HTR-8/SVneo (cell line): Measurements from ENCODE around the genes COMMD2 and P2RY12.

GRCh38 chr3:149703005-149703404 lies 45.2 kb upstream of the WWTR1 start:
- RRBS: no CpG with 5 or more reads among the region's 2 CpGs

GRCh38 chr3:149751796-149753080 lies at the start of gene COMMD2:
Gene COMMD2, minus strand, starts transcription at chr3:149752489.
- RRBS: no CpG with 5 or more reads among the region's 54 CpGs

GRCh38 chr3:149781344-149781617 lies 11.1 kb downstream of the ANKUB1 start:
- RRBS: no CpG with 5 or more reads among the region's 3 CpGs

DNA sequence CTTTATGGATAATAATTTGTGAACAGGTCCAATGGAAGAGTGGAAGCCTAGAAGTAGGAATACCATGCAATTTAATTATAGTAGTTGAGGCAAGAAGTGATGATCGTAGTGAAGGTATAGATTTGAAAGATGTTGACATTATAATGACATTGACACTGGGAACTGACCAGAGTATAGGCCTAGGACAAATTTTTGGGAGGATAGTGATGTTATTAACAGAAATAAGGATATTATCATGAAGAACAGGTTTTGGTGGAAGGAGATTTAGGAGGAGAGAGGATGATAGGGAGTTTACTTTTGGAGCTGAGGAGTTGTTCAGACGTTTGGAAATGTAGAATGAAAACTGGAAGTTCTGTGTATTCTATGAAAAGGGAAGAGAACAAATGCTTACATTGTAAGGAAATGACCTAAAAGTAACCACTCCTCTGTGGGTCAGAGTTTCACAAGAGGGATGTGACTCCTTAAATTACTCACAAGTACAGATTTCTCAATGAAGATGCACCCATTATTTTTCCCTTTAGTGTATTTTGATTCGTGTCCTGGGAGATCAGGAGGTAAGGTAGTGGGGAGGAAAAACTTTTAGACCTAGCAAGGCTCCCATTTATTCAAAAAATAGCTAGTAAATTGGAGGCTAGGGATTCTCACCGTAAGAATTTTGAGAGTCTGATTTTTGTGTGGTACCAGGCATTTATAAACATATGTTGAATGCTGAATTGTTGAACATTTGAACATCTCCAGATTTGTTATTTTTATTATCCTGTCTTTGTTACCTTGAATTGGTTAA lies 3.9 kb downstream of the RNF13 start:
- RRBS: no CpG with 5 or more reads among the region's 4 CpGs

GRCh38 chr3:149972011-149972380 lies 1.3 kb upstream of the PFN2 start:
- RRBS: no CpG with 5 or more reads among the region's 6 CpGs

- RRBS: no CpG with 5 or more reads among the region's 3 CpGs
Measured at GRCh38 chr3:150039048-150039265, 68.3 kb upstream of the PFN2 start.

GRCh38 chr3:150061058-150061850 lies 90.6 kb upstream of the PFN2 start:
- RRBS: no CpG with 5 or more reads among the region's 6 CpGs

GRCh38 chr3:150349522-150350139 lies 58.5 kb upstream of the TSC22D2 start:
- RRBS: 95% methylated on average over 3 of the region's 6 CpGs

DNA sequence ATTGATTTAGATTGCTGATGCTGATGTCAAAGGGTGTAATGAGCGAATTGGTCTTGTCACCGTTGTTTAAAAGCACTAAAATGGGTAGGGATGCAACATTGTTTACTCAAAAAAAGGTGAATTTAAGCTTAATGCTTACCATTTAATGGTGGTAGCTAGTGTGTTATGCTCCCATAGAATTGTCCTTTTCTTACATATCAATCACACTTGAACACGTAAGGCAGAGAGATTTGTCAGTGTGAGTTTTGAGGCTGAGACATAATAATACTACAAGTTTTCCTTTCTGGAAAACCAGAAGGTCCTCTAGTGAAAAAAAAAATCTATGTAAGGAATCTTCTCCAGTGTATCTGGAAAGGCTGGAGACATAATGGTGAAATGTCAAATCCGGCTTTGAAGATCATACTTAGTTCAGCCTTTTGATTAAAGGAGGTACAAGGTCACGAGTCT lies 3.4 kb downstream of the TSC22D2 start:
- RRBS: no CpG with 5 or more reads among the region's 5 CpGs

DNA sequence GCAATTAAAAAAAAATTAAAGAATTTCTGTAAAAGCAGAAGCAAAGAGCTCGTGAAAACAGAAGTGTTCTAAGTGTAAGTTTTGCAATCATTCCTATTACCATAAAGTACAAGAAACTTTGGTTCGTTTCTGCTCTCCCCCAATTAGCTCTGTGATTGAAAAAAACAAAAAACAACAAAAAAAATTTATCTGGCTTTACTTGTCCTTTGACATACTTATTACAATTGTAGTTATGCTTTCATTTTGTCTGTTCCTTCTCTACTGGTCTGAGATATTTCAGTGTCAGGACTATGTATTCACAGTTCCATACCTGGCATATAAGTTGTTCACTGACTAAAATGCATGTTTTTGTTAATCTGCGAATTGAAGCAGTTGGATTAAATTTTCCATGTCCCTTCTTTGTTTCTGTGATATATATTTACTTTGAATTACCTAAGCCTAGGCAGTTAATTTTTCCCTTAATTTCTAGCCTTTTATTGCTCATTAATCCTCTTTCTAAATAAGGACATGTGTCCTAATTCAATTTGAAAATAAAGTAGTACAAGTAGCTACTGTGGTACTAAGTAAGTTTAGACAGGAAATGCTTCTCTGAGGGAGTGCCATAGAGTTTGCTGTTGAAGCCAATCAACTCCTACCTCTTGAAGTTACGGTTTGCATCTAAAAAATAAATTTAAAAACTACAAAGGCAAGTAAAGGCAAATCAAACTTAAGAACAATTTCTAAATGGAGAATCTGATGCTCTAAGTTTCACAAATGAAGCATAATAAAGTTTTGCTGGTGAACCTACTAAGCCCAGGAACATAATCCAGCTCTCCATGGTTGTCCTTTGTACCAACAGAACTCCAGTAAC lies 5.0 kb downstream of the SERP1 start:
- RRBS: no CpG with 5 or more reads among the region's 4 CpGs

- RRBS: no CpG with 5 or more reads among the region's 1 CpG
Measured at GRCh38 chr3:150543902-150544724, 2.2 kb downstream of the SERP1 start.

DNA sequence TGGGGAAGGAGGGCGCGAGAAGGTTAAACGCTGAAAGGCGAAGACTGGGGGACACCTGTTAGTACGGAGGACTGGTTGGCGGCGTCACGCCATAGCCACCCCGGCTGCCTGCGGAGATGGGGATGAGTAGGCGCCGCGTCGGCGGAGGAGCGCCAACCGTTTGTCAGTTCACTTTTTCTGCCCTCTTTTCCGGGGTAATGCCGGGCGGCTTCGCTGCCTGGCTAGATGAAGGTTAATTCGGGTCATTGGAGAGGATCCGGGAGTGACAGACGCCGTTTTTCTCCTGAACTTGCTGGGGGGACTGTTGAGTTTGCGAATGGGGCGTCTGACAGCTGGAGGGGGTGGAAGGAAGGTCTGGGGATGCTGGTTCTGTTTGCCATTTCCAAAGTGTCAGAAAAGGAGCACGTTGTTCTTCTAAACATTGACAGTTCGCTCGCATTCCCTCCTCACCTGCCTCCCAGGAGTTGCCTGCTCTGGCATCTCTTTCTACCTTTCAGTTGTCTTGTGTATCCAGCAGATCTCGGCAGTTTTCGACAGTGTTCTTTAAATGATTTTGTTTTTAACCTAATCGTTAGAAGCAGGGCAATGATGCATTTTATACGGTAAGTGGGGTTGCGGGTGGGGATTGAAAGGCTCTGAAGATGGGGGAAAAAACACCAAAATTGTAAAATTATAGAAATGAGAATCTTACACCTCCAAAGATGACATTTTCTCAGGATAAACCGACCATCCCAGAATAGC lies 779 bp downstream of the SELENOT start:
- RRBS: 2% methylated on average over 11 of the region's 36 CpGs

GRCh38 chr3:150728923-150729127 lies 25.1 kb upstream of the ERICH6 start:
- RRBS: no CpG with 5 or more reads among the region's 1 CpG

DNA sequence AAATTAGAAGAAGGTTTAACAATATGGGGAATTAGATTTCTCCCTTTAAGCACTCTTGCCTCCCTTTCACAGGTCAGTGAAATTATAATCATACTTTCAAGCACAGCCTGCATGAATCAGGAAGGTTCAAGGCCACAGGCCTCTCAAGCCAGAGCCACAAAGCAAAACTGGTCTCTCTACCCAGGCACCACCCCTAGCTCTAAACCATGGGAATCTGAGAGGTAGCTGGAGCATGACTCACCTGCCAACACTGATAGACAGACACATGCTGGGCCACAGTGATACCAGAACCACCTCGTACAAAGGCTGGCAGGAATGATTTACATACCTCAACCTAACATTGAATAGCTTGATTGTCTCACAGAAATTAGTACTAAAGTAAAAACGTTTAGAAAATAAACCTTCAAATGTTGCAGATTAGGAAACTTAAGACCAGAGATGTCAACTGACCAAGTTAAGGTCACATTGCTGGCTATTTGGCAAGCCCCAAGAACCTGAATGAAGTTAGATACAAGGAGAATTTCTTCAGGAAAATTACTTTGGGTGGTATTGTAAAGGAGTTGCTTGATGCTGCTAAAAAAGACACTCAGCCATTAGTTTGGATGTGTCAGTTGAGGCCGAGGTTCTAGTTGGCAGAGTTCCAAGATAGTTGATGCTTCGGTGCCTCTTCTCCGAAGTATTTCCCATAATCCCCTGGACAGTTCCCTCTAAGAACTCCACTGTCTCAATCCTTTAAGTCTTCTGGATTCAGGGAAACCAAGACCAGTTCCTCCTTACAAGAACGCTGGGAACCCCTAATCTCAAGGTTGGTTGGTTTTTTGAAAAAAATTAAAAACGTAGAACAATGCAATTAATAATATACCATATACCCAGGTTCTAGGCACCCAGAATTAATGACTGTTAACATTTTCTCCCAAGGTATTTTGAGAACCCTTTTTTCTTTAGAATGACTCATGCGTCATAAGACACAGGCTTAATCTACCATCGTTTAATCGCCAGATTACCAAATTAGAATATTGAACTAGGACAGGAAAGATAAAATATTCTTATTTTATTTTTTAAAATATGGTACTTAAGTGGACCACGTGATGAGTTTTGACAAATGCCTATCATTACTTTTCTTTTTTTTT lies 24.3 kb downstream of the SIAH2 start:
- RRBS: no CpG with 5 or more reads among the region's 11 CpGs

- RRBS: no CpG with 5 or more reads among the region's 5 CpGs
Measured at GRCh38 chr3:150754791-150755513, 8.0 kb downstream of the SIAH2 start.

DNA sequence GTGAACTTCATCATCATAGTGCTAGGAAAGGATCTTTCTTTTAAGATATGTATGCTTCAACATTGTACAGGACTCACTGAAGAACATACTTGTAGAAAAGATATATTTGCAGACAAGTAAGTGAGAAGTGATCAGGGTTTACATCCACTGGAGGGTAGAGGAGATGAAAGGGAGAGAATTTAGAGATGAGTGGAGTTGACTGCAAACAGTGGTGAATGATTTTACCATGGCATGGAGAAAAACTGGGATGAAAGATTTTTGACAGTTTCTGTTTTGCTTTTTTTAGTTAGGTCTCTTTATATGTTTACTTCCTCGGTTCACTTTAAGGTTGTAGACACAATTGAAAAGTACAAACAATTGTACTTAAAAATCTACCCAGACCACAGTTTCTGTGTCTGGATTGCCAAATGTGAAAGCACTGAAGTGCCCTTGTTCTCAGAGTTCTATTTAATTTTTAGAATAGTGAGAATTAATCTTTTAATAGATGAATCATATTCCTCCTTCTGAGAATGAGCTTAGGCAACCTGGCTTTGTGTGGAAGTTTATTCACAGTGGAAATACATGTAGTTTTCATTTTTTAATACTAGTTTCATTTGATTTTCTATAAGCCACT lies 1.6 kb upstream of the GPR171 start:
- RRBS: no CpG with 5 or more reads among the region's 1 CpG

- RRBS: no CpG with 5 or more reads among the region's 7 CpGs
Measured at GRCh38 chr3:151384488-151385280, at the start of gene P2RY12. Gene P2RY12, minus strand, starts transcription at chr3:151384753.

- RRBS: no CpG with 5 or more reads among the region's 4 CpGs
Measured at GRCh38 chr3:151770834-151771398, 37.2 kb downstream of the AADACL2 start.

DNA sequence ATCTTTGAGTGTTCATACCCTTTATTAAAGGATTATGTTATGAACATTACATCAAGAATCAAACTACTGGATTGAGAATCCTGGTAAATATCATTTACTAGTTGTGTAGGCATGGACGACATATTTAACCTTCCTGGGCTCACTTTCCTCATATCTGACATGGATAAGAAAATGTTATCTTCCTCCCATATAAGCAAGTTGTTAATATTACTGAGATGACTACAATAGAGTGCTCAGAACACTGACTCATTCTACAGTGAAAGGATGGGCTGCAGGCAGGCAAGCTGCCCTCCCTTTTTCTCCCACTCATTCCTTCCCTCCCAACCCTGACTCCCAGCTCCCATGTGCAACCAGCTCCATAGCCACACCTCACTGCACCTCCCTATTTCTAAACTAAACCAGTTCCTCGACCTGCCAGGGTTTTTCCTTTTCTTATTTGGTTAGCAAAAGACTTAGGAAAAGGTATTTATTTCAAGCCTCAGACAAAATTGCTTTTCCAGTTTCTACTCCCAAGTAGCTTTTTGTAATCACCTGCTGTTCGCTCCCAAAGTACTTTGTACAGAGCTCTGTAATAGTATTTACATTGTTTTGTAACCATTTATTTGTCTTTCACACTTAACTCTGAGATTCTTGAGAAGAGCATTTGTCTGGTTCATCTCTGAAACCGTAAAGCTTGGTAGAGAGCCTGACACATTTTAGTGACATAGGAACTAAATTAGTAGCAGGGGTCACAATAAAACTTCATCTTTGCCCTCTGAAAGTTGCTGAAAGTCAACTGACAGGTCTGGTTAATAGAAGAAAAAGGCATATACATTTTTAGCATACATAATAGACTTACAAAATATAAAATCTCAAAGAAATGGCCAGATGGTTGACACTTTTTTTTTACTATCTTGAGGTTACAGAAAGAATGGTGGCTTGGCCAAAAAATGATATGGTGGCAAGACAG lies 2.2 kb downstream of the AADAC start:
- RRBS: no CpG with 5 or more reads among the region's 4 CpGs

DNA sequence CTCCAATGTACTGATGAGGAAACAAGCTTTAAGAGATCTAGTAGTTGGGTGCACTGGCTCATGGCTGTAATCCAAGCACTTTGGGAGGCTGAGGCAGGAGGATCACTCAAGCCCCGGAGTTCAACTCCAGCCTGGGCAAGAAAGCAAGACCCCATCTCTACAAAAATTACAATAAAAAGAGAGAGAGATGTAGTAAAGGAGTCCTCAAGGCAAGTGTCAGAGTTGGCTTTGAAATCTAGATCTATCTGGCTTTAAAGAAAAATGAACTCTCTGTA lies 16.3 kb downstream of the SUCNR1 start:
- RRBS: no CpG with 5 or more reads among the region's 1 CpG